Suprapubic skin (tissue), 4 donors: ENCODE data around the genes NLGN4Y, KDM5D, RPS4Y2 and CDY1B.

DNA sequence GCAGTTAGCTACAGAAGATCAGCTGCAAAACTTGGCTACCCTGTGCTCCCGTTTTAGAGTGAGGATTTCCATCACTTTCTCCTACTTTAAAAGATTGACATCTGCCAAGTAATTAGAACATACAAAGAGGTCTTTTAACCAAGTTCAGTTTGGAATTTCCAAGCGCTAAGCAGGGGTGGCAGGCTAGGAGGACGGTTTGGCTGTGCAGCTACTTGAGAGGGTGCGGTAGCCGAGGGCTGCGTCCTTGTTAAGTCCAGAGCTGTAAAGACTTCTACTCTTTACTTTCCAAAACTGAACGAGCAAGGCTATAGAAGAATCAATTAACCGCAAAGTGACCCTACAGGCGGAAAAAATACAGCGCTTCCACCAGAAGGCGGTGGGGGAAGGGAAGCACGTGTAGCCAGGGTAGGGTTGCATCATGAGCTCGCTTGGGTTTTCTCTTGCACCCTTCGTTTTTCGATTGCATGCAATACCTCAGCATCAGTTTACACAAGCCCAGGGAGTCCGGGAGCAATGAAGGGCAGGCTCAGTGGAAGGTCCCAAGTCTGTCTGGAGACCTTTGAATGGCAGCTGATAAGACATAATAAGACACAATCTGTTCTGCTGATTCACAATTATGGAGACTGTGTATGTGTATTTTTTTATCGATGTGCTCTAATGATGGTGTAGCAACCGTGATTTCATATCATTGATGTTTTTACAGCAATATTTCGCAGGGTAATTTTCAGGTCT, 1.4 kb upstream of the TBL1Y start:
- PRO-cap, result no peak
- RAMPAGE, long total RNA, 4 experiments, result no peak in any of the 4 experiments

DNA sequence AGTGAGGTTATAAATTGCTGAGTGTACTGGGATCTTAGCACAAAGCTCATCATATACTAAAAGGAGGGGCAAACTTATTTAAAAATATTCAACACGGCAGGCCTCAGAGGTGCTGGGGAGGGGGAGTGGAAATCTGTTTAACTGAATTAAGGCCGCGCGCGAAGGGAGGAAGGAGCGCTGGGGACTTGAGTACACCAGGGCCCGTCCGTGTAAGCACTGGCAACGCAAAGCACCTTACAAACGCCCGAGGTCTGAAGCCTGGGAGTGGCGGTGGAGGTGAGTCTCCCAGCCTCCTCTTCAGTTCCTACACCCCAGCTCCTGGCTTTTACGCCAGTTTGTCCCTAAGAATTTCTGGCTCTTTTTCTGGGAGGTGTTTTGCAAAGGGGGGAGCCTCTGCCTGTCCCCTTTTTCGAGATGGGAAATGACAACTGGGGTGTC, 650 bp upstream of the TBL1Y start:
- PRO-cap, result no peak
- RAMPAGE, long total RNA, 4 experiments, result no peak in any of the 4 experiments

DNA sequence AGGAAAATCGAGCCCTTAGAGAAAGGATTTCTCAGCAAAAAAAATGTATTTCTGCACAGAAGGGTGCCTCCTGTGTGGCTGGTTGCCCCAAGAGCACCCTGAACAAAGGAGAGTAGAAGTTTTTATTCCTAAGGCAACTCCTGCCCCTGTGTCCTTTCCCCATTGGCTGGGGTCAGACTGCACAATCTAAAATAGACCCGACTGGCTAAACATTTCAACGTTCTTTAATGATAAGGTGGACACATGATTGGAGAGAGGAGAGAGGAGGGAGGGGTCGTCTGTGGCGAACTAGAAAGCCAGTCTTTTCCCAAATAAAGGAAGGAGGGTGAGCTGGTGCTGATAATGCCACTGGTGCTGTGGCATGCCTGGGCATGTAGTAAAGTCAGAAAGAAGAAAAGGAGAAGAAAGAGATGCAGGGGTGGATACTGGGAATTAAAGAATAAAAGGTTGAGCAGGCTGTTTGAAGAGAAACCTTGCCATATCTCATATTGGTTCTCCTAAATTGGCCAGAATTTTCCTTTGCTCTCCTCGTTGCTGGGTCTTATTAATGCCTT, 367.9 kb upstream of the AMELY start:
- PRO-cap, result no peak
- RAMPAGE, long total RNA, 4 experiments, result no peak in any of the 4 experiments

GRCh38 chrY:10034964-10035472, 507.3 kb downstream of the TSPY10 start:
- PRO-cap, result no peak
- RAMPAGE, long total RNA, 4 experiments, result no peak in any of the 4 experiments

DNA sequence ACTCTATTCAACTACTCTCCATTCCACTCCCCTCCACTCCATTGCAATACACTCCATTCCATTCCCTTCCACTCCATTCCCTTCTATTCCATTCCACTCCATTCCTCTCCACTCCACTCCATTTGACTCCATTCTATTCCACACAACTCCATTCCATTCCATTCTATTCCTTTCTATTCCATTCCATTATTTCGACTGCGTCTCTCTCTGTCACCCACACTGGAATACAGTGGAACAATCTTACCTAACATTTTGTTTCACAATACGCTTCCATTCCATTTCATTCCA, 1304.7 kb downstream of the TSPY10 start:
- PRO-cap, result no peak
- RAMPAGE, long total RNA, 4 experiments, result no peak in any of the 4 experiments

GRCh38 chrY:11102990-11103312, 1575.3 kb downstream of the TSPY10 start:
- PRO-cap, result no peak
- RAMPAGE, long total RNA, 4 experiments, result no peak in any of the 4 experiments

- PRO-cap, result no peak
- RAMPAGE, long total RNA, 4 experiments, result start-site peak on the minus strand in 2 of 4 experiments, at chrY:12421516-12421598 at its widest, 5 to 10 reads per replicate
Measured at GRCh38 chrY:12420821-12421937, 279.9 kb upstream of the USP9Y start.

- PRO-cap, result no peak
- RAMPAGE, long total RNA, 4 experiments, result no peak in any of the 4 experiments
Measured at GRCh38 chrY:12662845-12663892, 37.9 kb upstream of the USP9Y start.

DNA sequence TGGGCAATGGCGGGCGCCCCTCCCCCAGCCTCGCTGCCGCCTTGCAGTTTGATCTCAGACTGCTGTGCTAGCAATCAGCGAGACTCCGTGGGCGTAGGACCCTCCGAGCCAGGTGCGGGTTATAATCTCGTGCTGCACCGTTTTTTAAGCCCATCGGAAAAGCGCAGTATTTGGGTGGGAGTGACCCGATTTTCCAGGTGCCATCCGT, 231.3 kb downstream of the DDX3Y start:
- PRO-cap, result no peak
- RAMPAGE, long total RNA, 4 experiments, result no peak in any of the 4 experiments

- PRO-cap, result no peak
- RAMPAGE, long total RNA, 4 experiments, result no peak in any of the 4 experiments
Measured at GRCh38 chrY:13478340-13478922, 1.4 kb downstream of the UTY start.

GRCh38 chrY:14309032-14309299, 215.4 kb upstream of the NLGN4Y start:
- PRO-cap, result no peak
- RAMPAGE, long total RNA, 4 experiments, result no peak in any of the 4 experiments

GRCh38 chrY:14524077-14525412, at the start of gene NLGN4Y:
TSS of gene NLGN4Y (plus strand) at chrY:14524529.
- PRO-cap, result no peak
- RAMPAGE, long total RNA, 4 experiments, result start-site peak on the plus strand in 1 of 4 experiments, at chrY:14524512-14524574 at its widest, 44 reads per replicate

DNA sequence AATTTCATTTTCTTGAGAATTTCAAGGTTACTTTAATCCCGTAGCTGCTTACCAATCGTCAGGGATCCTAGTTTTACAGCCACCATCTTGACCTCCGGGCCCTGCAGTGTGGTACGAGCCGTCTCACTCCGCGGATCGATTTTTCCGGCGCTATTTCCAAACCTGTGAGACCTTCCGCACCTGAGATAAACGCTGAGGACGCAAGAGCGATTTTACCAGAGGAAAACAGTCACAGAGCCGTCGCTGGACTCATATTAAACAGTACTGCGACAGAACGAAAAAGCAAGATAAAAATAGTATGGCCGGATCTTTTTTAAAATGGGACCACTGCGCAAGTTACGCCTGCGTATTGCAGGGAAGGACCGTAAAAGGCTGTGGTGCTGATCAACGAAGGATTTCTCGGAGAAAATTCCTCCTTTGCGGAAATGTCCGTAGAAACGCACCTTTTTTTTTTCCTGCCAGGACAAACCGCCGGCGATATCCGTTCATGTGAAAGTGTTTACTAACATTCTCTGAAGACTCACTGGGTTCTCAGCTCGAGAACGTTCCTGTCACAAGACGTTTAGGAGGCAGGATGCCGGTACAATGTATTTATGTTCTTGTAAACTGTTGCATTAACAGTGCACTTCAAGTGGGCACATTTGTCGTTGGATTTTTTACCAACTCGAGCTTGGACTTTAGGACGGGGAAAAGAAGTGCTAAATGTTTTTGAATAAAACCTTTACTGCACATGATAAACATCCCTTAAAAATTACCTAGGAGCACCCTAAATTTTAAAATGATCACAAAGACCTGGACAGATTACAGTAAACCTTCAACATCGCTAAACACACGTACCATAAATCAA, at the start of gene KDM5D:
TSS of gene KDM5D (minus strand) at position 108 of the 847 bp plus-strand sequence.
- PRO-cap, result unidirectional peak, minus-strand start at position 108 of the sequence
- RAMPAGE, long total RNA, 4 experiments, result start-site peak on the plus strand in 1 of 4 experiments, centred at position 170 of the sequence, 18 reads per replicate; start-site peak on the minus strand in 2 of 4 experiments, centred at positions 105 to 116 of the sequence, 323 to 358 reads per replicate

- PRO-cap, result no peak
- RAMPAGE, long total RNA, 4 experiments, result no peak in any of the 4 experiments
Measured at GRCh38 chrY:20755933-20756248, at the start of gene RPS4Y2. TSS of gene RPS4Y2 (plus strand) at chrY:20756108.

DNA sequence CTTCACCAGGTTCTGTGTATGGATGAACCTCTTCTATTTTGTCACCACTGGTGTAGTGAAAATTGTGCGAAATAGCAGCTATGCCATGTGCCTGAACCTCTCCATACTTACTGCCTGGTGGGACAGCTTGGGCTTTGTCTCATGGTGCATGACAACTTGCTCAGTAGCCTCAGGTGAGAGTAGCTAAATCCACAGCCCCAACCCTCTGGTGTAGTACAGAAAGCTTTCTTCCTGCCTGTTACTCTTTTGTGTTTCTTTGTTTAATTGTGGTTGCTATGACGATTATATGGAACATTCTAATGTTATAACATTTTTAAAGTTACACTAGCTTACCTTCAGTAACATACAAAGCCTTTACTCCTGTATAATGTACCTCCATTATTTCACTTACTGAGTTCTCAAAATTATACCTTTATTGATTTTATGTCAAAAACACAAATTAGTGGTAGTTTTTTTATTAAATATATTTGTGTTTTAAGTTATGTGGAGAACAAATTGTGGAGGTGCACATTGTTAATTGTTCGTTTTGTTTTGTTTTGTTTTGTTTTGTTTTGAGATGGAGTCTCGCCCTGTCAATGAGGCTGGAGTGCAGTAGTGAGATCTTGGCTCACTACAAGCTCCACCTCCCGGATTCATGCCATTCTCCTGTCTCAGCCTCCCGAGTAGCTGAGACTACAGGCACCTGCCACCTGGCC, at the start of gene CDY1B:
TSS of gene CDY1B (minus strand) at position 245 of the 695 bp plus-strand sequence.
- PRO-cap, result no peak
- RAMPAGE, long total RNA, 4 experiments, result no peak in any of the 4 experiments